Gastrocnemius medialis (tissue), 3 donors: ENCODE measurements around a stretch of chr18.

- PRO-cap, result no peak
- RAMPAGE, long total RNA, 3 experiments, result no peak in any of the 3 experiments
These were observed 69.1 kb upstream of the NFATC1 start for GRCh38 chr18:79326734-79327021.

DNA sequence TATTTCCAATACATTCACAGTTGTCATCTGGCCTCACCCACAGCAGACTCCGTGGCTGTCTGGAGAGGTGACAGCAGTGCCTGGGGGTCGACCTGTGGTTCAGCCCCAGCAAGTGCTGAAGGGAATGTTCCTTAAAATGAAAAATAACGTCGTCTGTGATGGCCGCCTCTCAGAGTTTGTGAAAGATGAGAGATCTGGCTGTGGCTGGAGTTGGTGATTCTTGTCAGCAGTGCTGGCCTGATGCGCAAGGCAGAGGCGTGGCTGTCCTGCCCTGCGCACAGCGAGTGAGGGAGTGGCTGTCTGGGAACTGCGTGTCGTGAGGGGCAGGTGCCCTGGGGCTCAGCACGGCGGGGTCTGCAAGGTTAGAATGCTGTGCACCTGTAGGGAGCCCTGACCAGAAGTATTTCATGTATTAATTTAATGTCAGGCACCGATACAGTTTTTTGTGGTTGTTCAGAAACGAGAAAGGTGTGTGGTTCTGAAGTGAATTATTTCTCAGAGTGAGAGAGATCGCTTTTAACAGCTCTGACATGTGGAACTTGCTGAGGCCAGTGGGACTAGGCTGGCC is 8.8 kb downstream of the NFATC1 start:
- PRO-cap, result bidirectional peak, plus-strand start at position 299 of the sequence, minus-strand start at position 178 of the sequence
- RAMPAGE, long total RNA, 3 experiments, result no peak in any of the 3 experiments

DNA sequence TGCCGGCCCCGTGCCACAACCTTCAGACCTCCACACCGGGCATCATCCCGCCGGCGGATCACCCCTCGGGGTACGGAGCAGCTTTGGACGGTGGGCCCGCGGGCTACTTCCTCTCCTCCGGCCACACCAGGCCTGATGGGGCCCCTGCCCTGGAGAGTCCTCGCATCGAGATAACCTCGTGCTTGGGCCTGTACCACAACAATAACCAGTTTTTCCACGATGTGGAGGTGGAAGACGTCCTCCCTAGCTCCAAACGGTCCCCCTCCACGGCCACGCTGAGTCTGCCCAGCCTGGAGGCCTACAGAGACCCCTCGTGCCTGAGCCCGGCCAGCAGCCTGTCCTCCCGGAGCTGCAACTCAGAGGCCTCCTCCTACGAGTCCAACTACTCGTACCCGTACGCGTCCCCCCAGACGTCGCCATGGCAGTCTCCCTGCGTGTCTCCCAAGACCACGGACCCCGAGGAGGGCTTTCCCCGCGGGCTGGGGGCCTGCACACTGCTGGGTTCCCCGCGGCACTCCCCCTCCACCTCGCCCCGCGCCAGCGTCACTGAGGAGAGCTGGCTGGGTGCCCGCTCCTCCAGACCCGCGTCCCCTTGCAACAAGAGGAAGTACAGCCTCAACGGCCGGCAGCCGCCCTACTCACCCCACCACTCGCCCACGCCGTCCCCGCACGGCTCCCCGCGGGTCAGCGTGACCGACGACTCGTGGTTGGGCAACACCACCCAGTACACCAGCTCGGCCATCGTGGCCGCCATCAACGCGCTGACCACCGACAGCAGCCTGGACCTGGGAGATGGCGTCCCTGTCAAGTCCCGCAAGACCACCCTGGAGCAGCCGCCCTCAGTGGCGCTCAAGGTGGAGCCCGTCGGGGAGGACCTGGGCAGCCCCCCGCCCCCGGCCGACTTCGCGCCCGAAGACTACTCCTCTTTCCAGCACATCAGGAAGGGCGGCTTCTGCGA is 15.0 kb downstream of the NFATC1 start:
- PRO-cap, result no peak
- RAMPAGE, long total RNA, 3 experiments, result no peak in any of the 3 experiments

GRCh38 chr18:79419860-79420772 is 24.4 kb downstream of the NFATC1 start:
- PRO-cap, result no peak
- RAMPAGE, long total RNA, 3 experiments, result no peak in any of the 3 experiments

DNA sequence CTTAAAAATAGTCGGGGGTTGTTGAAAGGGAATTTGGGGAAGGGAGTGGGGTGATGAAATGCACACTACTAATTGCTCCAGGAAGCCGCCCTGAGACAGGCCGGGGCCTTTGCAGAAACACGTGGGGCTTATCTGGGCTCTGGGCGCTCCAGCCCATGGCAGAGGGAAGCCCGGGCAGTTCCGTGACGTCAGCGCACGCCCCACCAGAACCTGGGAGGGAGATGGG is 130.9 kb downstream of the NFATC1 start:
- PRO-cap, result no peak
- RAMPAGE, long total RNA, 3 experiments, result no peak in any of the 3 experiments

DNA sequence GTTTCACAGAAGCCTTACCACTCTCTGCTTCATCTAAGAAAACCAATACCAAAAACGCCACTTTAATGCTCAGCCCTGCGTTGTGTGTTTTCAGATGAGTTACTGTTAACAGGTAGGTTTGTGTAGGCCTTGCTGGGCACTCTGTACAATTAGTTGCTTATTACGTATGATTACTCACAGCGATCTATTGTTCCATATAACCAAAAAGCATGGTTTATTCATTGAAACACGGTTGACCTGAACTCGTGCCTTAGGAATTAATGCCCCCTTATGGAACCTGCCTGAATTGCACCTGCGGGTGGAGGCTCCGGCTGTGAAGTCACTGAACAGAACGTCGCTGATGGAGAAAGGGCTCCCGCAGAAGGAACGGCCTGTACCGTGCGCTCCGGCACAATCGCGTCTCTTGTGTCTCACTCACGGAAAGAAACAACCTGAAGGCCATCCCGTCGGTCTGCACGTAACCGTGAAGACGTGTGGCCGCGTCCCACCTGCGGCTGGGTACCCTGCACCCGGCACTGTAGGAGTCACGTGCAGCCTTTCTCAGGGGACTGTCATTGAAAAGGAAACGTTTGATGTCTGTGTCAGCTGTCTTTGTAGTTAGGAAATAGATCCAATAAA is 133.1 kb downstream of the NFATC1 start:
- PRO-cap, result no peak
- RAMPAGE, long total RNA, 3 experiments, result no peak in any of the 3 experiments

- PRO-cap, result no peak
- RAMPAGE, long total RNA, 3 experiments, result no peak in any of the 3 experiments
These were observed 34.2 kb downstream of the SLC66A2 start for GRCh38 chr18:79917217-79917738.

GRCh38 chr18:79941102-79942265 is 10.0 kb downstream of the SLC66A2 start:
- PRO-cap, result bidirectional peak, plus-strand start at chr18:79941876, minus-strand start at chr18:79941785
- RAMPAGE, long total RNA, 3 experiments, result no peak in any of the 3 experiments

- PRO-cap, result no peak
- RAMPAGE, long total RNA, 3 experiments, result no peak in any of the 3 experiments
These were observed 5.8 kb downstream of the SLC66A2 start for GRCh38 chr18:79945586-79946076.

GRCh38 chr18:79948641-79949402 is 2.6 kb downstream of the SLC66A2 start:
- PRO-cap, result no peak
- RAMPAGE, long total RNA, 3 experiments, result no peak in any of the 3 experiments

GRCh38 chr18:79954843-79955166 is 3.4 kb upstream of the SLC66A2 start:
- PRO-cap, result no peak
- RAMPAGE, long total RNA, 3 experiments, result no peak in any of the 3 experiments

DNA sequence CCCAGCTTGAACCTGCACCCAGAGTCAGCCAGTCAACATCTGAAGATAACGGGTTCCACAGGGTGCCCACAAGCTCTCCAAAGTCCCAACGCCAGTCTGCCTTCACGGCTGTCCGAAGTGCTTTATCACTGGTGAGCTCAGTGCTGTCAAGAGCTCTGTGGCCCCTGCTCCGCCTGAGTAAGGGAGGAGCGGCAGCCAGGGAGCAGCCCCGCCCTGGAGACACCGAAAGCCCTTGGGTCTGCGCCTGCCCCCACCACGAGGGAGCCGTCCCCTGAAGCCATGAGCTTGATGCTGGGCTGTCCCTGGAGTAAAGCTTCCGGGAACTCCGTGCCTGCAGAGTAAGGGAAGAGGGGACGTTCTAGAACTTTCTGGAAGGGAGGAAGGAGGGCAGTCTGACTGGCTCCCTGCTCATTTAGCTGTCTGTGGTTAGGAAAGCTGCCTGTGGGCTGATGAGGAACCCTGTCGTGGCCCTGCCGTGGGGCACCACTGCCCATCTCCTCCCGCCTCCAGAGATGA is 2.7 kb upstream of the HSBP1L1 start:
- PRO-cap, result no peak
- RAMPAGE, long total RNA, 3 experiments, result no peak in any of the 3 experiments

DNA sequence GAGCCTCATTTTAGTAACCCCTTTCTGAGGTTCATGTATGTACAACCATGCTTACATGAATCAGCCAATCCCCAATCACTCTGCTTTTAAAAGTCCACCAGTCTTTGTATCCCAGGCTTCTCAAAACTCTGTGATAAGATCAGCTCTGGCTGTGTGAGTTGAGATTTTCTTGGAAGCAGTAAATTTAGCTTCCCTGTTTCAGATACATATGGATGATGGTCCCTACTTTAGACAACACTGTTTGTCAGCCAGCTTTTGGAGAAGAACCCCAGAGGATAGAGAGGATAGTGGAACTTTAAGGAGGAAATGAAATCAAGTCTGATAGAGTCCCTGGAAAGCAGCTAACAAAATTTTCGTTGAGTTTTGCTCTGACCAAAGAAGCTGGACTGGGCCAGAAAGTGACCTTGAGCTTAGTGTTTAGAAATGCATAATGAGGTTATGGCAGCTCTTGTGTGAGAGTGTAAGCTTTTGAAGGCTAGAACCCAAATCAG is 3.7 kb downstream of the ADNP2 start:
- PRO-cap, result no peak
- RAMPAGE, long total RNA, 3 experiments, result no peak in any of the 3 experiments

DNA sequence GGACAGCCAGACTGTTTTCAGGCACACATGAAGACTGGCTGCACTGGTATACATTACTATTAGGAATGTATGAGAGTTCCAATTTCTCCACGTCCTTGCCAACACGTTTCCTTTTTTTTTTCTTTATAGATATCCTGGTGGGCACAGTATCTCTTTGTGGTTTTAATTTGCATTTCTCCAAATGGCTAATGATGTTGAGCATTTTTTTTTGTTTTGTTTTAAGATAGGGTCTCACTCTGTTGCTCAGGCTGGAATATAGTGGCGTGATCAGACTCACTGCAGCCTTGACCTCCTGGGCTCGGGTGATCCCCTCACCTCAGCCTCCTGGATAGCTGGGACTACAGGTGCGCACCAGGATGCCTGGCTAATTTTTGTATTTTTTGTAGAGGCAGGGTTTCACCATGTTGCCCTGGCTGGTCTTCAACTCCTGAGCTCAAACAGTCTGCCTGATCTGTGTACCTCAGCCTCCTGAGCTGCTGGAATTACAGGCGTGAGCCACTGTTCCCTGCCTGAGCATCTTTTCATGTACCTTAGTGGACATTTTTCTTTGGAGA is 7.5 kb downstream of the ADNP2 start:
- PRO-cap, result no peak
- RAMPAGE, long total RNA, 3 experiments, result no peak in any of the 3 experiments

DNA sequence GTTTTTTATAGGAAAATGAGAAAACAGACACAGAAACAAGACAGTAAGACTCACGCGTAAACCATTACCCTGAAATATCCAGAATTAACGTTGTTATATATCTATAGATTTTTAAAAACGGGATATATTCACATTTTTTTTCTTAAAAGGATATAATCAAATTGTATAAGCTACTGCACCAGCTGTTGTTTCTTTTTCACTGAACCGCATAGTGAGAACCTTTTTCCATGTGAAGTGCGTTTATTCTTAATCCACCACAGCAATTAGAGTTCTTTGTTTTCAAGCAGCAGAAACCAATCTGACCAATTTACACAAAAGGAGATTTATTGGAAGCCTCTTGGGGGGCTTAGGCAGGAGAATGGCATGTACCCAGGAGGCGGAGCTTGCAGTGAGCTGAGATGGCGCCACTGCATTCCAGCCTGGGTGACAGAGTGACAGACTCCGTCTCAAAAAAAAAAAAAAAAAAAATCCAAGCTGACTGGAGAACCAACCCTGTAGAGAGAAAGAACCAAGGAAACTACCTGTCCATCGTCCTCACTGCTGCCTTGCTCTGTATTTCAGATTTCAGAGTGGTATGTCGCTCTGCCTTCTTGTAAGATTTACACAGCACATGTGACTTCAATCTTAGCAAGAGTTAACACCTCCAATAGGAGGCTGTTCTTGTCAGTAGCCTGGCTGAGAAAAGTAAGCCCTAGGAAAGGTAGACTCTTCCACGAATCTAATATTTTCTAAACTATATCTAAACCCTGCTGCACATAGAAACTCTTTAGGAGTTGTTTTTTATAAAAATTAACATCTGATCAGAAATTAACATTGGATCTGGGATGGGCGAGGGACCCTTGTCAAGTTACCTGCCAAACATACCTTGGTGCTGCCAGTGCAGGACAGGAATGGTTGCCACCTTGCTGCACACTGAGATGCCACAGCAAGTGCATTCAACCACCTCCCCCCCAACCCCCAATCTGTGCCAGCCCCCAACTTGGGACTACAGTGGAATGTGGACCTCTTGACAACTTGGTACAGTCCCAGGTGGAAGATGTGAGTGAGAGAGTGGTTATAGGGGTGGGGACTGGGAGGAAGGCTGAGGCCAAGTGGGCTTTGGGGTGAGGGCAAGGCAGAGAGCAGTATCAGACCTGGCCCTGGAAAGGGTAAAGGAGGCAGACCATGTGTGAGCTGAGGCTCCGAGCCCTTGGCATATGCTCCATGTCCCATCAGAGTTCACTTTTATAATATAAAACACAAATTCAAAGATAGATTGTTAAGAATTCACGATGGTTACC is 10.3 kb downstream of the ADNP2 start:
- PRO-cap, result no peak
- RAMPAGE, long total RNA, 3 experiments, result no peak in any of the 3 experiments